PC-3 (cell line): ENCODE data around the genes CD300LF and KCTD2.

DNA sequence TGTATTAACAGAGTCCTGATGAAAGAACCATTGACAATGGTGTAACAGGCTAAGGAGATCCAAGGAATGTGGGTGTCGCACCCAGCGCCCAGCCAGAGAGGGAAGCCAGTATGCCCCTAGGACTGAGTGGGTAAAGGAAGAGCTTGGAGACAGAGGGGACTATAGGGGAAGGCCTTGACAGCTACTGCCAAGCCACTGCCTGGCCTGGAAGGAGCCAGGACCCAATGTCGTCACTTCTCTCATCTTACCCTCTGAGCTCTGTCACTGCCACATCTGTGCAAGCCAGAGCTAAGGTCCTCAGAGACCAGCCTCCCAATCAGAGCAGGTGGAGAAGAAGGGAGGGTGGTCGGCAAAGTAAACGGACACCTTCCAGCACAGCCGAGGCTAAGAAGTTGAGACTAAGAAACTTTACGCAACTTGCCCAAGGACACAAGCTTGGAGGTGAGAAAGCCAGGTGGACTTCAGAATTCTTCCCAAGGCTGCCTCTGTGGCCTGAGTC lies 125.3 kb upstream of the RPL38 start:
- RAMPAGE, long total RNA, result no peak

- RAMPAGE, long total RNA, result no peak
Observed at GRCh38 chr17:74178125-74178537, 25.3 kb upstream of the RPL38 start.

DNA sequence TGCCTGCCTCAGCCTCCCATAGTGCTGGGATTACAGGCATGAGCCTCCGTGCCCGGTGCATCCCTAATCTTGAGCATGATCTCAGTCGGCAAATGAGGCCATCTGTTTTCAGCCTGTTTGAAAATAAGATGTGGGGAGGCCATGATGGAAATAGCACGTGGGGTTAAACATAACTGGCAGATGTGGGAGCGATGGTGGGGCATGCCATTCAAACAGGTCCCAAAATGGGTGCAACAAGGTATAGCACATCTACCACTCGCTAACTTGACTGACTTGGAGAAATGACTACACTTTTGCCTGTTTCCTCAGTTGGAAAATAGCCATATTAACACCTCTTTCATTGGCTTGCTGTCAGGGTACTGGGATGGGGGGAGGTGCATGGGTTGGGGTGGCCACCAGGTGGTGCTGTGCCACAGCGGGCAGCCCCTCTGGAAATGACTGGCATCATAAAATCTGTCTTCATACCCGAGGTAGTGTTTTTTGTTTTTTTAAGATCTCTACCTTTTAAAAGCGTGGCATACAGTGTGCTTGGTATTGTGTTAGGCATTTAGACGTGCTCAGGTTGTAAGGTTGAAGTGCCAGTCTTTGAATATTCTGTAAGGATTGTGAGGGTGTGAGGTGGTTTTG lies 3.1 kb upstream of the TTYH2 start:
- RAMPAGE, long total RNA, result no peak

- RAMPAGE, long total RNA, result no peak
Observed at GRCh38 chr17:74245778-74246173, 28.3 kb upstream of the DNAI2 start.

GRCh38 chr17:74280105-74280523 lies 6.1 kb downstream of the DNAI2 start:
- RAMPAGE, long total RNA, result no peak

DNA sequence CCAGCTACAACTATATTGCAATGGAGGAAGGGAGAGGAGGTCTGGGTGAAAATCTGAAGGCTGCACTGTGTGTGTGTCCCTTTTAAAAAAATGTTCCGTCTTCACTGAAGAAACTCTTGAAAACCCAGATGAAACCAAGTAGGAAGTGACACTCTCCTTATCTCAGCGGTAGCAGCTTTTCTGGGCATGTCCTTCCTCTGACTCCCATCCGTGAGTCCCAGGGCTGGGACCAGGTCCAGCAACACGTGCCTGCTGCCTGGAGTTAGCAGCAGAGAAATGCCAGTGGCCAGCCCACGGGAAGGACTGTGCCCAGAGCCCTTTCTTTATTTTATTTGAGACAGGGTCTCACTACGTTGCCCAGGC lies 17.8 kb upstream of the KIF19 start:
- RAMPAGE, long total RNA, result no peak

GRCh38 chr17:74424600-74425166 lies 7.2 kb upstream of the GPRC5C start:
- RAMPAGE, long total RNA, result no peak

- RAMPAGE, long total RNA, result no peak
Observed at GRCh38 chr17:74431561-74431665, 475 bp upstream of the GPRC5C start.

GRCh38 chr17:74478558-74479093 lies 12.2 kb downstream of the CD300A start:
- RAMPAGE, long total RNA, result no peak

GRCh38 chr17:74663824-74664261 lies 40.3 kb upstream of the CD300E start:
- RAMPAGE, long total RNA, result no peak

DNA sequence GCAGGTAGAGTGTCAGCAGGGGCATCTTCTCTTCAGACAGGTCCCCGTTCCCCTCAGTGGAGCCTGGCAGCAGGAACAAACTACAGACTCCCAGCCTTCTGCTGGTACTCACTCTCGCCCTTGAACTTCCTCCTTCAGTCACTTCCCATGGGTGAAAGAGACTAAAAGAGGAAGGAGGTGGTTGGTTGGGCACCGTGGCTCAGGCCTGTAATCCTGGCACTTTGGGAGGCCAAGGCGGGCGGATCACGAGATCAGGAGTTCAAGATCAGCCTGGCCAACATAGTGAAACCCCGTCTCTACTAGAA lies at the start of gene CD300LF:
Gene CD300LF, minus strand, starts transcription at position 82 of the 305 bp plus-strand sequence.
- RAMPAGE, long total RNA, result no peak

GRCh38 chr17:74741930-74742609 lies 5.0 kb downstream of the RAB37 start:
- RAMPAGE, long total RNA, result no peak

- RAMPAGE, long total RNA, result no peak
Observed at GRCh38 chr17:74752687-74753384, 4.4 kb downstream of the NHERF1 start.

DNA sequence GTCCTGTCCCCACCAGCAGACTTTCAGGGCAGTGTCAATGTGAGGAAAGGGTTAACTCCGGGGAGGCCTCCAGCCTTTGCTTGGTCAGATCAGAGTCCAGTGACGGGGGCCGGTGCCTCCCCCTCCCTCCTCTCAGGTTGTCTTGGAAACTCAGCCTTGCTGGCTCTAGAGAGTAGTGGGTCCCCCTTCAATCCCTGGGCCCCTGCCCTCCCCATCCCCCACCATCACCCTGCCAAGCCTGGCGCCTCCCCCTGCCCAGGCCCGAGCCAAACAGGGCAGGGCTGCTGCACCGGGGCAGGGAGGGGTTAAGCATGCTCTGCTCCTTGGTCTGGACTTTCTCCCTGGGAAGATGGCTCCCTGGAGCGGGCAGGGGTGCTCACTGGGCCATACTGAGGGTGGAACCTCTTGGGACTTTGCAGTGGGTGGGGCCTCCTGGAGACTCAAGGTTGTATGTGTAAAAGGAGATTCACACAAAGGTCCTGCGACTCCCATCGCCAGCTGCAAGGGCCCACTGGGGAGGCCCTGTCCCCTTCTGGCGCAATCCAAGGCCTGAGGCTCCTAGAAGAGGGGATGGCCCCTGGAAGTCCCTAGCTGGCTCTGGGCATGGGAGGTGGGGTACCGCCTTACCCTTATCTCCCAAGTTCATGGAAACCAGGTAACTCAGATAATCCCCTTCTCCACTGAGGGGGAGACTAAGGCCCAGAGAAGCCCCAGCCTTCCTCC lies 12.2 kb downstream of the NAT9 start:
- RAMPAGE, long total RNA, result no peak

GRCh38 chr17:74770147-74771184 lies 5.7 kb downstream of the NAT9 start:
- RAMPAGE, long total RNA, result no peak

- RAMPAGE, long total RNA, result no peak
Observed at GRCh38 chr17:74938356-74939108, 2.8 kb downstream of the OTOP3 start.

DNA sequence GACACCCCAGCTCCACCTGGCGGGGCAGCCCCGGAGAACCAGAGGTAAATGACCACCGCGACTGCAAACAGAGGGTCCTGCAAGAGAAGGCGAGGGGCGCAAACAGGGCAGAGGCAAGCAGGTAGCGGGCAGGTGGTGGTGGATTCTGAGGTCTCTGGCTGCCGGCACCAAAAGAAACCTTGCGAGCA lies 12.6 kb downstream of the ATP5PD start:
- RAMPAGE, long total RNA, result no peak

DNA sequence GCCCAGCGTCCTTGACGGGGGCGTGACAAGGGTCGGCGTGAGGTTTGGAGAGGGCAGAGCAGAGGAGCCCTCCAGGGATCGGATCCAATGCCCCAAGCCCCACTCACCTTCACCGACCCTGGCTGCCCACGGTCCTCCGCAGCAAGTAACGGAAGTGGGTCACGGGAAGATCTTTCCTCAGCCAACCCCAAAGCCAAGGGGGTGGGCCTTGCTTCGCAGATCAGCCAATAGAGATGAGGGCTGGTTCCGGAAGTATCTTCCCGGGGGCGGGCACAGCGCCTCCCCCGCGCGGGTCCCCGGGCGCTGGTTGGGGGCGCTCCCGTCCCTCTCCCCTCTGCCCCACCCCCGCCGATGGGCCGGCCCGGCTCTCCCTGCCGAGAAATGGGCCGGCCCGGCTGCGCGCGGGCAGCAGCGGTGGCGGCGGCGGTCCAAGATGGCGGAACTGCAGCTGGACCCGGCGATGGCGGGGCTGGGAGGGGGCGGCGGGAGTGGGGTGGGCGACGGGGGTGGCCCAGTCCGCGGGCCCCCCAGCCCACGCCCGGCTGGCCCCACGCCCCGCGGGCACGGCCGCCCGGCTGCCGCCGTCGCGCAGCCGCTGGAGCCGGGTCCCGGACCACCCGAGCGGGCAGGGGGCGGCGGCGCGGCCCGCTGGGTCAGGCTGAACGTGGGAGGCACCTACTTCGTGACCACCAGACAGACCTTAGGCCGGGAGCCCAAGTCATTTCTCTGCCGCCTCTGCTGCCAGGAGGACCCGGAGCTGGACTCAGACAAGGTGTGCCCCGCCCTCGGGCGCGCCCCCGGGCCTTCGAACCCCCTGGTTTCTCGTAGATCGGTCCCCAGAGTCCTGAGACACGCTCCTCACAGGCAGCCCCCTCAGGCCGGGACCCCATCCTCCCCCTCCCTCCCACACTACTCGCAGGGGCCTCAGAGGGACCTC lies at the start of gene KCTD2:
Gene KCTD2, plus strand, starts transcription at position 408 of the 937 bp plus-strand sequence.
- RAMPAGE, long total RNA, result start-site peak on the minus strand centred at position 145 of the sequence, 33 bp wide, 5,339 and 2,675 reads in 2 replicates

DNA sequence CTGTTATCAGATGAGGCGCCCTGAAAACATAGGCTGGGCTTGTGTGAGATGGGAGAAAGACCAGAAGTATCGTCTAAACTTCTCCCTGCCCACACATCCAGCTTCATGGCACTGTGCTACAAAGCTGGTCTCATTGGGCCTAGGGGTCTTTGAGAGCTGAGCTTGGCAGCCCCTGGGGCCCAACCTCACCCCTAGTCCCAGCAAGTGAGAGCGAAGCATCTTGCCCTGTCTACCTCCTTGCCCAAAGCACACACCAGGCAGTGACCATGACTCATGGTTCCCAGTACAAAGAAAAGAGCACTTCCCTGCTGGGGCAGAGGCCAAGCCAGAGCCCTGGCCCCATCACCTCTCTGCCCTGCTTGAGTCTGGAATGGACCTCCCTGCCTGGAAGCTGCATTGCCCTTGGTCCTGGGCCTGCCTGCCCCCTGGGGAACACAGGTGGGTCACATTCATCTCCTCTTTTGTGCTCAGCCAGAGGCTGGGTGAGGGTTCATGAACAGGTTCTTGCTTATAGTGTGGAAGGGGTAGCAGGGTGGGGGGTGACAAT lies 1.2 kb downstream of the SLC16A5 start:
- RAMPAGE, long total RNA, result no peak

GRCh38 chr17:75109052-75109614 lies 636 bp upstream of the ARMC7 start:
- RAMPAGE, long total RNA, result no peak